Skin of body (tissue), 2 donors: ENCODE data around the gene IFT80.

DNA sequence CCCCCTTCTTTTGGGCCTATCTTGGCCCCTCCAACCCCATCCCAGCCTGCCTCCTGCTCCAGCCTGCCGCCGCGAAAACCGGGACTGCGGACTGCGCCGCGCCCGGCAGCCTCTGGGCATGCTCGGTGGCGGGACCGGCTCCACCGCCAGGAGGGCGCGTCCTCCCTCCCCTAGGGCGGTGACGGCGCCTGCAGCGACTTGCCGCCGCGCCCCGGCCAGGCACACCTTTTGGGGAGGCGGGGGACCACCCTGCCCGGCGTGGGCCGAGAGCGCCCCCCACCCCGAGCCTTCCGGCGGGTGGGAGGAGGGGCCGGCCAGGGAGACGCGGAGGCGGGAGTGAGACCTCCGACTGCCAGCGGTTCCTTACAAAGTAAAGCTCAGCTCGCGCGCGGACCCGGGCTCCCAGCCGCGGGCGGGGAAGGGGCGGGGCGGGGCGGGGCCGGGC, 461.7 kb upstream of the C3orf80 start:
- RAMPAGE, long total RNA, result no peak

DNA sequence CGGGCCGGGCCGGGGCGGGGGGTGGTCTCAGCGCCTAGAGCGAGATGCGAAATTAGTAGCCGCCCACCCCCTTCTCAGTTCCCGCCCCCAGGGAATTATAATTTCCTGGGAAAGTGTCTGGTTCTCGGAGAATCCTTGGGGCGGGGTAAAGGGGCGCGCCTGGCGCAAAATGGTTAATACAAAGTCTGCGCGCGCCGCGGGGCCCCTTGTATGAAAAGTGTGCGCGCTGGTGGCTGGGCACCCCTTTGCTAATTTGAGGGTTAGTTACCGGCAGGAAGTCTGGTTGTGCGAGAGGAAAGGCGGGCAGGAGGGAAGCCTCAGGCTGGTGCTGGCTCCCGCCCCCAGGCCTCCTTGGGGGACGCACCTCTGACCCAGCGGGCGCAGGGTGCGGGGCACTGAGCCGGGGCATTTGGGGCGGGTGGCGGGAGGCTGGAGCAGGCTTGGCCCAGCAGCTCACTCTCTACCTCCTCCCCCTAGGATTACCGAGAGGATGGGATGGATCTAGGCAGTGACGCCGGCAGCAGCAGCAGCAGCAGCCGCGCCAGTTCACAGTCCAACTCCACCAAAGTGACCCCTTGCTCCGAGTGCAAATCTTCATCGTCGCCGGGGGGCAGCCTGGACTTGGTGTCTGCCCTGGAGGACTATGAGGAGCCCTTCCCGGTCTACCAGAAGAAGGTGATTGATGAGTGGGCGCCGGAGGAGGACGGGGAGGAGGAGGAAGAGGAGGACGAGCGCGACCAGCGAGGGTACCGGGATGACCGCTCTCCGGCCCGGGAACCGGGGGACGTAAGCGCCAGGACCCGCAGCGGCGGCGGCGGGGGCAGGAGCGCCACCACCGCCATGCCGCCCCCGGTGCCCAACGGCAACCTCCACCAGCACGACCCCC, 461.0 kb upstream of the C3orf80 start:
- RAMPAGE, long total RNA, result no peak

DNA sequence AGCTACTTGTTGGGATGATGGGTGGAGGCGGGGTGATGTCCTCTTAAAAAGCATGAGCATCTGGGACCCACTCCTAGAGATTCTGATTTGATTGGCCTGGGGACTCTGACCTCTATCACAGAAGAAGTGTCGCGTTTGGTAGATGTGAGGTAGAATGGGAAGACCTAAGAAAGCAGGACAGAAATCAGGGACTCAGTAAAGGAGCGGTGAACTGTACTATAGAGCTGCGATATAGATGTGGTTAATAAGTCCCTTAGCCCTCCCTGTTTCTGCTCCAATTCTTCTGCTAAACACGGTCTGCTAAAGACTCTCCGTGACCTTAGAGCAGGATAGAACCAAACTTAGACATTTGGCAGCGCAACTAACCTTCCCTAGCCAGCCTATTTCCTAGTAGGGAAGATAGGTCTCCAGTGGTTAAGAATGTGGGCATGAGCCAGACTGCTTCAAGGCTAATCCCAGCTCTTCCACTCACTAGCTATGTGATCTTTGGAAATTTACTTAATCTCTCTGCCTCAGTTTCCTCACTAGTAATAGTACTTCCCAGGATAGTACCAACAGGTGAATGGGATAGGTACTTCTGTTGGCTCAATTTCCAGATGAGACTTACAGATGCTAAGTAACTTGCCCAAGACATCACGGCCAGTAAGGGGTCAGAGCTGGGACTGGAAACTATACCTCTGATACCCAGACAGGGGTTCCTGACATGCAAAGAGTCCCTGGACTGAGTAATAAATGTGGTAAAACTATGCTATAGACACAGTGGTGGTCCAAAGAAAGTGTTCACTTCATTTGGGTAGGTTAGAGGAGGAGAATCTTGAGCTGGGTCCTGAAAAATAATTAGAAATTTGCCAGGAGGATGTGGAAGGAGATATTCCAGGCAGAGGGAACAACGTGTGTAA, 430.1 kb upstream of the C3orf80 start:
- RAMPAGE, long total RNA, result no peak

DNA sequence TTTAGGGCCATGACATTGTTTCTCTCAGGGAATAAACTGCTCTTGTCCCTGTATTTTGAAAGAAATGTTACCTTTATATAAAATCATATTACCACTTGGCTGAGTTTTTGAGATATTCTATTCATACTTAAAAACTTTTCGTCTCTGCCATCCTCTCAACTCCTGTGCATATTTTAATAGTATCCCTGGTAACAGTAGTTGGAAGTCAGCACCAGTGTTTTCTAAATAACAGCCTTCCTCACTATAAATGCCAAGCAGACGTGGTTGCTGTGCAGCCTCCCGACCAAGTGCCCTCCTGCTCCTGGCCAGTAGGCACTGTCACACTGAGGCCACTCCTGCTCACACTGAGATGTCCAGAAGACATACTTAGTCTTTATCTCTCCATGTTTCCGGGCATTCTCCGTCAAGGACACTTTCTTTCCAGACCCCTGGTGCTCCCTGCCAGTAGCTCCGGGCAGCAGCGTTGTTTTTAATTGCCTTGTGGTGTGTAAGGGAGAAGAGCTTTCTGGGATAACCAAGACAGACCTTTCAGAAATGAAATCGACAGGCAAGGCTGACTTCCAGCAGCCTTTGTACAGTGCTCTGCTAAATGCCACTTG, 342.5 kb upstream of the C3orf80 start:
- RAMPAGE, long total RNA, result no peak

GRCh38 chr3:160370900-160371403, 28.1 kb downstream of the IFT80 start:
- RAMPAGE, long total RNA, result no peak

DNA sequence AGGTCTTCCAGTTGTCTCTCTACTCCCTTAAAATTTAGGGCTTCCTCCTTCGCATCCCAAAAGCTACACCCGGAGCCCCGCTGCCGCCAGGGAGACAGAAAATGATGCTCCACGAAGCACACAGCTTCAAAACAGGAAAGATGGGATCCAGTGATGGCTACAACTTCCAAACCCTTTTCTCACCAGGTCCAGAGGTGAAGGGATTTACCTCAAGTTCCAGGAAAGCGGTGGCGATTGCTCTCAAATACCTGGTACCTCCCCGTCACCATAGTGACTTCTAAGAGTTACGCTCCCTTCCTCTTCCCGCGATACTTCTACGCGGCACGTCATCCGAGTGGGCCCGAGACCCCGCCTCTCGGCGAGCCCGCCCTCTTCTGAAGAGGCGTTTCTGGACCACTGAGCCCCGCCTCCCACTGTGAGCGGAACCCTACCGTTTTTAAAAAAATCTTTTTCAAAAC, at the start of gene IFT80:
IFT80 (minus strand) TSS at position 288 of the 458 bp plus-strand sequence.
- RAMPAGE, long total RNA, result no peak

DNA sequence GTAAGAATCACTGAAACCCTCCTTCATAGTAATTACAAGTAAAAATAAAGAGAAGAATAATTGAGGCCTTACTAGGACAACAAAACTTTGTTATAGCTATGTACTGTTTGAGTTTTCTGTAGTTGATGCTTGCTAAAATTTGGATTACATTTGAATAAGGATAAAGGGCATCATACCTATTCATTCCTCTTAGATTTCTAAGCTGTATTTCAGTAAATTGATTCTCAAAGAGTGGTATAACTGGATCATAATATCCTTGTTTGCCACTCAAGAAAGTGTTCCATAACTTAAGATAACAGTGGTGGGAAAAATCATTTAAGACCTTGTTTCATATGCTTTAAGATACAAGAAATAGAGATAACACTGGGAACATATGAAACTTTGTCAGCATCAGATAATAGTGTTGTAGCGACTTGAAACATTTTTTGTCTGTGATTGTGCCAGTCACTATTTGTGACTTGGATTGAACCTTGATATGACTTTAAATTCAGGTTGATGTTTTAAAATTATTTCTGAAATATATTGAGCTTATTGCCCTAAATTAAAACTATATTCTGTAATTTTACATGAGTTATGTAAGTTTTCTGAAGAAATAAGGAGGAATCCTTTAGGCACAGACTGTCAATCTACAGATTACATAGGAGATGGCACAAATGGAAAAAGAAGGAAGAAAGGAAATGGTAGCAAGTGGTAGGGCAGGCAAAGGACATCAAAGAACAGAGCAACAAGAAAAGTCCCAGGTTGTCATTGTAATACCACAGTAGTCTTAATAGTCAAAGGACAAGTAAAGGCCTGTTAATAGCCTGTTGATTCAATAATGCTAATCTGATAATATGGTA, 8.9 kb downstream of the SMC4 start:
- RAMPAGE, long total RNA, result no peak

- RAMPAGE, long total RNA, result no peak
These were observed 19.7 kb downstream of the SMC4 start for GRCh38 chr3:160419069-160419658.

DNA sequence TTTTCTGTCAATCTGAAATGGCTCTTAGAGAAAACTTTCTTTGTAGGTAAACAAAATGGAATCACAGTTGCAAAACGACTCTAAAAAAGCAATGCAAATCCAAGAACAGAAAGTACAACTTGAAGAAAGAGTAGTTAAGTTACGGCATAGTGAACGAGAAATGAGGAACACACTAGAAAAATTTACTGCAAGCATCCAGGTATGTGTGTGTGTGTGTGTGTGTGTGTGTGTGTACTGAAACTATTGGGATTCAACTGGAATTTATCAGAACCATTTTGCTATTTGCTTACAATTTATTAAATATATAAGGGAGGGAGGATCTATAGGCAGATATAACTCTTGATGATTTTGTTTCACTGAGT, 24.8 kb downstream of the TRIM59 start:
- RAMPAGE, long total RNA, result no peak

DNA sequence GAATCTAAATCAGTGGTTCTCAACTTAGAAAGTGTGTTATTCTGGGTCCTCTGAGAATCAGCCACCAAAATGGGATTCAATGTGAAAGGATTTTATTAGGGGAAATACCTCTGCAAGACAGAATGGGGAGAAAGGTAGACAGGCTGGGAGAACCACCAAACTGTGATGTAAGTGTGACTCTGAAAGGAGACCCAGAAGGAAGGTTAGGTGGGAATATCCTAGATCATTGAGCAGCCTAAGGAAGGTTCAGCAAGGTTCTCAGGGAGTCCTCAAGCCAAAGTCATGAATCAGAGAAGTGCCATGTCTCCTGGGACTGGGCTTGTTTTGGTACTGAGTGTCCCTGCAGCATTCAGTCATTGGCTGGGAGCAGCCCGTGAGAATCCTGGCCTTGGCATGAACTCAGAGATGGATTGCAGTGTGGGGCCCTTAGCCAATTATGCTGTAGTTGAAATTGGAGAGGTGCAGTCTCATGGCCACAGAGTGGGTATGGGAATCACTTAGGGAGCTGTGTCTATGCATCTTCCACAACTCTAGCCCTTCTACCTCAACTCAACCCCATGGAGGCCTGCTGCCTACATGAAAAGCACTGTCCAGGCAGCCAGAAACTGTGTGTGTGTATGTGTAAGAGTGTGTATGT, 17.0 kb upstream of the PPM1L start:
- RAMPAGE, long total RNA, result no peak

DNA sequence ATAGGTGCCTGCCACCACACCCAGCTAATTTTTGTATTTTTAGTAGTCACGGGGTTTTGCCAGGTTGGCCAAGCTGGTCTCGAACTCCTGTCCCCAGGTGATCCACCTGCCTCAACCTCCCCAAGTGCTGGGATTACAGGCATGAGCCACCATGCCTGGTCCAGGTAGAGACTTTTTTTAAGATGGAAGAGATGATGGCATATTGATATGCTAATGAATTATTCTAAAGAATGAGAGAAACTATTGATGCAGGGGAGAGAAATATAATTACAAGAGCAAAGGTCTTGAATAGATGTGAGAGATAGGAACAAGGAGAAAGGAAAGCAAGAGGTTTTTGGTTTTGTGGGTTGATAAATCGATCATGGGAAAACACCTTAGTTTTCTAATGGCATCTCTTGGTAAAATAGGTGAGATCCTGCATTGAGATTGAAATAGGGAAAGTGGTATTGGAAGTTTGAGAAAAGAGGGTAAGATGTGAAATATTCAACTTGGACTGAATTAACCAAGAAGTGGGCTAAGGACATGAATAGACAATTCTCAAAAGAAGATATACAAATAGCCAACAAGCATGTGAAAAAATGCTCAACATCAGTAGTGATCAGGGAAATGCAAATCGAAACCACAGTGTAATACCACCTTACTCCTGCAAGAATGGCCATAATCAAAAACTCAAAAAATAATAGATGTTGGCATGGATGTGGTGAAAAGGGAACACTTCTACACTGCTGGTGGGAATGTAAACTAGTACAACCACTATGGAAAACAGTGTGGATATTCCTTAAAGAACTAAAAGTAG, 109.5 kb downstream of the B3GALNT1 start:
- RAMPAGE, long total RNA, result no peak

GRCh38 chr3:161372315-161373149, 1.2 kb upstream of the SPTSSB start:
- RAMPAGE, long total RNA, result no peak

GRCh38 chr3:161940274-161940748, 443.7 kb downstream of the OTOL1 start:
- RAMPAGE, long total RNA, result no peak

DNA sequence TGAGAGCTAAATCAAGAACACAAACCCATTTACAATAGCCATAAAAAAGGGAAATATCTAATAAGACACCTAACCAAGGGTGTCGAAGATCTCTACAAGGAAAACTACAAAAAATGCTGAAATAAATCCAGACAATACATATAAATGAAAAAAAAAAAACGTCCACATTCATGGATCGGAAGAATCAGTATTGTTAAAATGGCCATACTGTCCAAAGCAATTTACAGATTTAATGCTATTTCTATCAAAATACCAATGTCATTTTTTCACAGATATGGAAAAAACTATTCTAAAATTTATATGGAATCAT, 881.0 kb downstream of the SI start:
- RAMPAGE, long total RNA, result no peak

GRCh38 chr3:164289252-164289520, 789.1 kb downstream of the SI start:
- RAMPAGE, long total RNA, result no peak

- RAMPAGE, long total RNA, result no peak
These were observed 104.6 kb downstream of the ZBBX start for GRCh38 chr3:167275537-167275948.

DNA sequence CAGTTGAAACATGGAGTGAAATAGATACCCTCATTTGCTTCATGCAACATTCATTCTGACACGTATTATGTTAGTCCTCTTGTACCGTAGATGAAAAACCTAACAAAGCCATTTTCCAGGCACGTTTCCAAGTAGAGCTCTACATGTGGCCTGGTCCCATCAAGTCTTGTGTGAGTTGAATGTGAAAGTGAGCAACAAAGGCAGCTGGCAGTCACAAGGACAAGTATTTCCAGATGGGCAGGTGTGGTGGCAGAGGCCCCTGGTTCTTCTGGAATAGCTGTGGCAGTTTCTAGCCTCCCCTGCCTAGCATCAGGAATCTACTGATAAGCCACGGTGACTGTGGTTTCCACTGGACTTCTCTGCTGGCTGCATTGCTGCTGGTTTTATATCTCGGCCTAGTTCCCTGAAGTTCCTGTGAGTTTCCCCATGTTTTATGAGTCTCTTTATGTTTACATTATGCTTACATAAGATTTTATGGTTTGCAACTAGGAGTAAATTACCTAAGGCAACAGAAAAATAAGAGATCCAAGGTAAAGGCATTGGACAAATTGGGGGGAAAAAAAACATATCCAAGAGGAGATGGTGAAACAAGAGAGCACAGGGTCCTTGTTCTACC, 117.6 kb downstream of the GOLIM4 start:
- RAMPAGE, long total RNA, result no peak

DNA sequence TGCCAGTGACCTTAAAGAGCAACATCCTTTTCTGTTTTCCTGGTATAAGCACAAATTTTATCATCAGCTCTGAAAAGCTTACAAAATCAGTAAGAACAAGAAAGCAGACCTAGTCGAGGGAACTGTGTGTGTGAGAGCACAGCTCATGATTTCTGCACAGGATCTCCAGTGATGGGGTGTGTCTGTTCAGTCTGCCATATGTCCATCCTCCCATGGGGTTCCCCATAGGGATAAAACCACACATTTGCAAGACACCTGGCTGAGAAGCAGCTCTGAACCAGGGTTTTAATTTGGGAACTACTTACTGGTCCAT, 72.4 kb downstream of the GOLIM4 start:
- RAMPAGE, long total RNA, result no peak

- RAMPAGE, long total RNA, result no peak
These were observed 475.1 kb upstream of the GOLIM4 start for GRCh38 chr3:168570856-168571244.

DNA sequence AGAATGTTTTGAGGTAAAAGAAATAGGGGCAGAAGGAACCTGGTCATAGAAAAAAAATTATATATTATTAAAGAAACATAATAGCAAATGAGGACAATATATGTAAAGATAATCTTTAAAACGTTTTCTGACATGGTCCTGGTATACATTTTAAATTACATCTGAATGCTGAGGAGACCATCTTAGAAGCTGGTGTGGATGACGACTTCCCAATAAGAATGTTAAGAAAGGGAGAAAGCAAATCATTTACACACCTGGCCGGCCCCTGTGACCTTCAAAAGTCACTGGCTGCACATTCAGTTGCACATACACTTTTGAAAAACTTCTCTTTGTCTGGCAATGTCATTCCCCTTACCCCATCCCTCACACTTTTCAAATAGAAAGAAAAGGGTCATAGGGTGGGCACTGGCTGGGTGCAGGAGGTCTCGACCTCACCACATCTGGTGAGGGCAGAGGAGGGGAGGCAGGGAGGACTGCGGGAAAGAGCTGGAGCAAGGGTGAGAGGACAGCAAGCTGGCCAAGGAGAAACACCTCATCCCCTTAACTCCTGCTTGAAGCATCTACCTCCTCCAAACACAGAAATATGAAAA, 391.0 kb downstream of the MECOM start:
- RAMPAGE, long total RNA, result no peak